GM12892 (cell line): ENCODE measurements around a stretch of chr1.

DNA sequence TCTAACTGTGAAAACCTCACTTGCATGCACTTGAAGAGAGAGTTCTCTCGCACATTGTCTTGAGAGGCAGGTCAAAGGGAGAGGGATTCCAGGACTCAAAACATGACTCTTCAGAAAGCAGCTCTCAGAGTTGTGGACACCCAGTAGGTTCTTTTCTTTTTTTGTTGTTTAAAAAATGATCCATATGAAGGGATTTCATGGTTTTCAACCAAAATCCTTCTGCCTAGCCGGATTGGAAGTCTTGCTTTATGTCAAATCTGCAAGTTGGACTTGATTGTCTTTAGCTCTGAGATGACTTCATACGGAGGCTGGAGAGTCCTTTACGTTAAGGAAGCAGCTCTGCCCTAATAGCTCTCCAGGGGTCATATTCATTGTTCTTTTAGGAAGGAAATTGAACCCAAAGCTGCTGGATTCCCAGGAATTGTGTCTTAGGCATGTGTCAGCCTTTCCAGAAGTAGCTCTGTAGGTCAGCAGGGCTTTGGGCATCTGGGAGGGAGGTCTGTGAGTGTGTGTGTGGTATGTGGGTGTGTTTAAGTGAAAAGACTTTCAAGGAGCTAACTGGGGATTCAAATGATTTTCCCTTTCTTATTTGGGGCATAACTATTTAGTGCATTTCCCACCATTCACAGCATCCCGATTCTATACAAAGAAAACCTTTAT, 82.5 kb downstream of the ABCA4 start:
- RRBS, result no CpG with 5 or more reads among the region's 5 CpGs

- RRBS, result no CpG with 5 or more reads among the region's 9 CpGs
Observed at GRCh38 chr1:94039936-94040413, 81.0 kb downstream of the ABCA4 start.

GRCh38 chr1:94045220-94046070, 75.5 kb downstream of the ABCA4 start:
- RRBS, result no CpG with 5 or more reads among the region's 24 CpGs

GRCh38 chr1:94063121-94063773, 57.7 kb downstream of the ABCA4 start:
- RRBS, result no CpG with 5 or more reads among the region's 10 CpGs

- RRBS, result no CpG with 5 or more reads among the region's 8 CpGs
Observed at GRCh38 chr1:94173887-94174525, 53.1 kb upstream of the ABCA4 start.

GRCh38 chr1:94234593-94235241, 2.7 kb downstream of the ARHGAP29 start:
- RRBS, result no CpG with 5 or more reads among the region's 2 CpGs

DNA sequence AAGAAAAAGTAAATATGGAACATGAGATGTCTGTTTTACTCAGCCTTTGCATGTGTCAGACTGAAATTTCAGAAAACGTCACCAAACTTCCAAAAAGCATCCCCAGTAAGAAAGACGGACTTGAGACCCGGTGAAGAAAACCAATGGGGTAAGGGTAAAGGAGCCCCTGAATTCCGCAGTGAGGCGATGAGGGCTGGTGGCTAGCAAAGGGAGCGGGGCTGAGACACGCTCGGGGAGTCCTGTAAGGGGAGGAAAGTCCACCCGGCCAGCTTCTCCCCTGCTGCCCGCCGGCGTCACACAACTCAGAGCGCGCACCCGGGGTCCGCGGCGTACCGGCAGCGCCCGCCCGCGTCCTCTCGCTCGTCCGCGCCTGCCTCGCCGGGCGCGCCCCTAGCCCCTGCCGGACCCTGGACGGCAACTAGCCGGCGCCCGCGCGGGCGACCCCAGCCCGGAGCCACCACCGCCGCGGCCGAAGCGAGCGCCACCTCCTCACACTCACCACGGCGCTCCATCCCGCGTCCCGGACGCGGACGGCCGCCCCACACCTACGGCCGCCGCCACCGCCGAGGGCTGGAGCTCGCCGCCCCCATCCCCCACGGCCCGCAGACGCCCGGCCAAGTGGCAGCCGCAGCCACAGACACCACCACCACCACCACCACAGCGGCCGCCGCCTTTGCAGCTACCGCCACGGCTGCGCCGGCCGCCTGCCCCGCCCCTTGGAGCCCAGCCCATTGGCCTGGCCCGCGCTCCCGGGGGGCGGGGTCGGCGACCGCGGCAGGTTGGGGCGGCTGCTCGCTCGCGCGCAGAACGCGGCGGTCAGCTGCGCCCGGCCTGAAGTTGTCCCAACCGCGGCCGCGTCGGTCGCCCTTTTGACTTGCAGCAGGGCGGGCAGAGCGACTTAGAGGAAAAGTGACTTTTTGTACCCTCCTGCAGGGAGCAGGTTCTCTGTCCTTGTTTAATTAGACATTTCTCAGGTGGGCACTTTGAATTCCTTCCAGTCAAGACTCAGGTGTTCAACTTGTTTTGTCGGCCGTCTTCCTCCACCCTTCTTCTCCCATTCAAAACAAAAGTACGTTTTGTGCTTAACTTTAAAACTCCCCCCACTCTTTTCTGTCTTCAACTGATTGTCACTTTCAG, 10.1 kb upstream of the ARHGAP29 start:
- RRBS, result 3% methylated on average over 38 of the region's 105 CpGs

- RRBS, result no CpG with 5 or more reads among the region's 4 CpGs
Observed at GRCh38 chr1:94384615-94385276, 33.4 kb upstream of the ABCD3 start.

DNA sequence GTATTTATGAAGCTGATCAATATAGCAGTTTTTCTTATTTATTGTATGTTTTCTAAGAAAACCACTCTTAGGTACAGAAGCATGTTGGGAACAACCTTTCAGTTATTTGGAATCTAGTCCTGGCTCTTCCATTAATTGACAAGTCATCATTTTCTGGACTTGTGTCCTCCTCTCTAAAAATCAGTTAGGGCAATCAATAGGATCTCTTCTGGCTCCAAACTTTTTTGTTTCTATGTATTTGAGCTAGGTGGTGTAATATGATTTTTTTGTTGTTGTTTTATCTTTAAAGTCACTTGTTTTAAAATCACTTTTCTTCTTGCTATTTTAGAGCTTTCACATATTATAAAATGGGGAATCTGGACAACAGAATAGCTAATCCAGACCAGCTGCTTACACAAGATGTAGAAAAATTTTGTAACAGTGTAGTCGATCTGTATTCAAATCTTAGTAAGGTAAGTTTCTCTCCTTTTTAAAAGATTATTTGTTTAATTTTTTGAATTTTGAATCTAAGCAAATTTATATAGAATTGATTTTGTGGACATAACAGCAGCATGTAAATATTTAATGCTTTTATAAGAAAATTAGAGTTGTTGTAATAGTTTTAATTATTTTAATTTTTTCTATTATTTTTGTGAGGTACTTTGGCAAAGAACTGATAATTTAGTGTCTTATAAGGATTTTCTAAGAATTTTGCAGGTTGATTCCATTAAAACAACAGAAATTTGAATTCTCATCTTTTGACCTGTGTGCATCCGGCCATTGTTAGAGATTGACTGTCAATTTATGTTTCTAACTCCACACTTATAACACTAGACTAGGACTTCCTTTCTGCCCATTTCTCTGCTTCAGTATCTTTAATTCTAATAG, 57.3 kb downstream of the ABCD3 start:
- RRBS, result no CpG with 5 or more reads among the region's 2 CpGs

GRCh38 chr1:94499338-94499648, 42.3 kb downstream of the F3 start:
- RRBS, result no CpG with 5 or more reads among the region's 3 CpGs

- RRBS, result no CpG with 5 or more reads among the region's 5 CpGs
Observed at GRCh38 chr1:94532158-94532644, 9.4 kb downstream of the F3 start.

DNA sequence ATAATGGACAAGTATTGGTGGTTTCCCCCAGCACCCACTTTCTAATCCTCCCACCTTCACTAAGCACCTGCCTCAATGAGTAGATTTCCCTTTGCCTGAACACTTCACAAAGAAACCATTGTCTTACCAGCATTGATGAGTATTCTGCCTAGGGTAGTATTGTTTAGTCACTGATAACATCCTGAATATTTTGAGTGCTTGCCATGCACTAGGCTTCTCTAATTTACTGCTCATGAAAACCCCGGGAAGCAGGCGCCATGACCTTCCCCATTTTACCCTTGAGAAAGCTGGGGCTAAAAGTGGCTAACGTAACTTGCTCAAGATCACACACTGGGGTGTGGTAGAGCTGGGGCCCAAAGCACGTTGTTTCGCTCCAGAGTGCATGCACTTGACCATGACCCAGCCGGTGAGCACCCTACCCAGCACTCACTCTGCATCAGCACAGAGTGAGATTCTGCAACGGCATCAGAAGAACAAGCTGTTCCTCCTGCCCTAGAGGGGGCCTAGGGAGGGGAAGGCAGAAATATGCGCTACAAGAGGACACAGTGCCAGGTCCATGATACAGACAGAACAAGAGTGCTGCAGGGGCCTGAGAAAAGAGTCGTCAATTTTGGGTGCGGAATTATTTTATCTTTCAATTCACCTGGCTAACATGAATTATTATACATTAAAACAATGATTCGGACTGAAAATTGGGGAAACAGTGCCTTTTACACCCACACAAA, 10.7 kb upstream of the F3 start:
- RRBS, result no CpG with 5 or more reads among the region's 11 CpGs

DNA sequence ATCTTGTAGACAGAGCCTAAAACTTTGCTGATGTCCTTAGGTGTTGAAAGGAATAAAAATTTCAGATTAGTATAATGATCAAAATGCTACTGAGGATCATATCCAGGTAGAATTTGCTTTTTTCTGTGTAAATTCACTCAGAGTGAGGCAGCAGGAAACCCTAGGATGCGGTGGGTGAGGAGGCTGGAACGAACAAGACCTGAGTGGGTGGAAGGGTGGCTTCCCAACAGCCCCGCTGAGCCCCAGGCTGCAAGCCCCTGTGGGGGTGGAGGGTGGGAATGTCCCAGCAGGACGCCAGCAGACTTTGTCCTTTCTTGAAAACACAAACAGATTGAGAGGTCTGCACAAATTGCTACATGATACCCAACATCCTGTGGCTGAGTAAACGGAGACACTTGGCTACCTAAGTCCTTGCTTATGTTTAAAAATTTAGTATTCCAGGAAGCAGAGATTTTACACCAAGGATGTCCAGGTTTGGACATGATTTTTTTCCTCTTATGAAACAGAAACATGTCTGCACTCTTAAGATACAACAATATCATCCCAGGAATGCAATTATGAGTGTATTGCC, 11.7 kb upstream of the F3 start:
- RRBS, result no CpG with 5 or more reads among the region's 5 CpGs

DNA sequence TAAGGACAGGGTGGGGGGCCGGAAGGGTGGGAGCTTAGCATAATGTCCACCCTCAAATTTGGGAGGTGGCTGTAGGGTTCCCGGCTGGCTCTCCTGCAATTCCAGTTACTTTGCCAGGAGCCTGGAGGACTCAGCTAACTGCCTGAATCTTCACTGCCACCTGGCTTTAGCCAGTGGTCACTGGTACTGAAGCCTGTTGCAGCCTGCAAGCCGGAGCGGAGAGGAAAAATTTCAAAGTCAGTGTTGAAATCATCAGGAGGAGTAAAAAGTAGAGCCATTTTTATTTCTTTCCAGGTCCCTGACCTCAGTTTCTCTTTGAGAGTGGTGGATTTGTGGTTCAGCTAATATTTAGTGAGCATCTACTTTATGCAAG, 57.9 kb upstream of the F3 start:
- RRBS, result 50% methylated on average over 2 of the region's 4 CpGs

GRCh38 chr1:94648194-94648839, 106.8 kb upstream of the F3 start:
- RRBS, result no CpG with 5 or more reads among the region's 12 CpGs

DNA sequence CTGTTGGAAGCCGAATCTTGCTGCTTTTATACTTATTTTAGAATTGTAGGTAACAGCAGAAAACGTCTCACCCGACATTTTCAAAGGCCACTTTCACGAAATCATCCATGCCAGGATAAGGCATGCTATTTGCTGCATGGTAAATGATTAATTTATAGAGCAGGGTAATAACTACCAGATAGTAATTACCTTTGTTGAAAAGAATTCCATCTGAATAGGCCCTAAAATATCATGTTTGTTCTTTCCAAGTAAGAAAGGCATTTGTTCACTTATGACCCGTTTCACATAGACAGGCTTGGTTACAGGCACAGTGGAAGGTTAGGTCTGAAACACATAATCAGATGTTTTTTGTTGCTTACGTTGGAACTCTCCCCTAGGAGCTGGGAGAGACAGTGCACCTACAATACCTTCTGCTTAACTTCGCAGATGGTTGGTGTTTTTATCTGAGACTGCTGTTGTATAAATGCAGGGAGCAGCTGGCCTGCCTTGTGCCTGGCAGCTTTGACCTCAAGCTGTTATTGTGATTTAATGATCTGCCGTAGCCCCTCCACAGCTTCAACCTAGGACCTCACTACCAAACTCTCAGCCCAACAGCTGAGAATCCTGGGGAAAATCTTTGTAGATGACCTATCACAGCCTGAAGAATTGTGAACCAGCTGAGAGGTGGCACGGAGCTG, 1.6 kb downstream of the SLC44A3 start:
- RRBS, result no CpG with 5 or more reads among the region's 9 CpGs

- RRBS, result 2% methylated on average over 7 of the region's 22 CpGs
Observed at GRCh38 chr1:94854304-94855333, 34.5 kb downstream of the SLC44A3 start.

DNA sequence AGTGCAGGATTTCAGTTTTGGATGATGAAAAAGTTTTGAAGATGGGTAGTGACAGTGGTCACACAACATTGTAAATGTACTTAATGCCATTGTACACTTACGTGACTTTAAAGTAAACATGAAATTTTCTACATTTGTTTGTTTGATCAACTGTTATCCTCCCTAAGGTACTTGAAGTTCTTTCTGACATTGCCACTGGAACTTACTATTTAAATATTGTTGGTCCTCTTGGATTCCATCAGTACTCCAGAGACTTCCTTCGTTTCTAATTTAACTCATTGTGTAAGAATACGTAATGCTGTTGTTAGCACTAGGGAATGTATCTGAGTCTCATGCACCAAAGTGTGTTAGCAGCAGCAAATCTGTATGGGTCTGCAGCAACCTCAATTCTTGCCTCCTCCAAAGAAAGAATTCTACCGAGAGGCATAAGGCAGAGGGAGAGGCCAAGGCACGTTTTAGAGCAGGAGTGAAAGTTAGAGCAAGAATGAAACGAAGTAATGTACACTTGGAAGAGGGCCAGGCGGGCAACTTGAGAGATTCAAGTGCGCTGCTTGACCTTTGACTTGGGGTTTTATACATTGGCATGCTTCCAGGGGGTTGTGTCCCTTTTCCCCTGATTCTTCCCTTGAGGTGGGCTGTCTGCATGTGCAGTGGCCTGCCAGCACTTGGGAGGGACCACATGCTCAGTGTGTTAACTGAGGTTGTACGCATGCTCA, 2.3 kb upstream of the CNN3 start:
- RRBS, result no CpG with 5 or more reads among the region's 9 CpGs

DNA sequence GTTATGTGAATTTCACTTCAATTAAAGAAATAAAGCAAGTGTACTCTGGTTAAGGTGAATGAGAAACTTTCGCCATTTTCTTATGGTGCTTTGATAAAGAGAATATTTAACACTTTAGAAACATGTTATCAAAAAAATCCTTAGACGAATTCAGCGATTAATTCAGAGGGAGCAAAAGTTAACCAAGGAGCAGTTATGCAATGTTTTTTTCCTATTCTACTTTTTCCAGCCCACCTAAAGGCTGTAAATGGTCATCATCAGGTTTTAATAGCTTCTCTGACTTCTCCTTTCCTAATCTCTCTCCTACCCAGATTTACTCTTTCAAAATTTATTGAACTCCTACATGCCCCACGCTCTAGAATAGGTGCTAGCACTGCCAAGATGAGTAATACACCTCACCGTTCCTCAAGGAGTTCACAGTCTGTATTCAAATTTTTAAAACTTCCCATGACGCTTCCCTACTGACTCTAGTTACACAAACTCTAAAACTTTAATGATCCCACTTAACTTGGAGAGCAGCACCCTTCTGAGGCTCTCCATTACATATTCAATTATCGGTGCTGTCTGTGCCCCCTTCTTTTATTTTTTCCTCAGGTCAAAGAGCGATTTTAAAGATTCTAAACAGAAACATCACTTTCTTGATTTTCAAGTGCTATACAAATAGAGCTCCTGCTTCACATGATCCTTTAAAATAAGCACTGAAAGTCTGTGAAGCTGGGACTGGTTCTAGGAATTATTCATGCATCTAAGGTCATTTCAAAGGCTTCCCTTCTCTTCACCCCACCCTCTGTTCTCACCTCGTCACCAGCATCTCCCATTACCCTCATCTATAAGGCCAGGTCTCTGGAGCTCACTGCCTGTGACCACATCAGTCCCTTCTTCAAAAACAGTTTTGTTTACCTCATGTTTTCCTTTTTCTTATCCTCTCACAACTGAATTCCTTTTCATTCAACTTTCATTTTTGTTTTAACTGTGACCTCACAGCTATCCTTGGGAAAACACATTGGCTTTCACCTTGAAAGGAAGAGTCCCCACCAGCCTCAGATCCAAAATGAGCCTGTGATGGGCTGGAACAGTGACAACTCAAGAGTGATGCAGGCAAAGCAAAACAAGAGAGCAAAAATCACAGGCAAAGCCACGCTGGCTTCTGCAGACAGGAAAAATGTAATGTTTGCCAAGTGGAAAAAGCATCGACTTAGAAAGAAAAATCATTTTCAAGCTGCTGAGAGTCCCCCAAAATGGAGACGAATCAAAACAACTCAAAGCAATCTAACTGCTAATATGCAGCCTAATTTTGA, 51.4 kb downstream of the ALG14 start:
- RRBS, result no CpG with 5 or more reads among the region's 12 CpGs